Measurements from ENCODE around the gene ASPHD2.

DNA sequence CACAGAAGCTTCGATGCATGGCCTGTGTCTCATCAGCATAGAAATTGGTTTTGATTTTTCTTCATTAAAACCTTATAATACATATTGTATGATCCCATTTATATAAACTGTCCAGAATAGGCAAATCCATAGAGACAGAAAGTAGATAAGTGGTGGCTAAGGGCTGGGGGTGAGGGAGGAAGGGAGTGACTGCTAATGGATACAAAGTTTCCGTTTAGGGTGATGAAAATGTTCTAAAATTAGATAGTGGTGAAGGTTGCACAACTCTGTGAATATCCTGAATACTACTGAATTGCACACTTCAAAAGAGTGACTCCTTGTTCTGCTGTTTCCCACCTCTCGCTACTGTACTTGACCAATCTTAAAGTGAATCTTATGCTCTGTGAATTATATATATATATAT, 16.1 kb downstream of the UPB1 start:
- PRO-cap = no peak
- RAMPAGE, long total RNA, 2 experiments = no peak in any of the 2 experiments

DNA sequence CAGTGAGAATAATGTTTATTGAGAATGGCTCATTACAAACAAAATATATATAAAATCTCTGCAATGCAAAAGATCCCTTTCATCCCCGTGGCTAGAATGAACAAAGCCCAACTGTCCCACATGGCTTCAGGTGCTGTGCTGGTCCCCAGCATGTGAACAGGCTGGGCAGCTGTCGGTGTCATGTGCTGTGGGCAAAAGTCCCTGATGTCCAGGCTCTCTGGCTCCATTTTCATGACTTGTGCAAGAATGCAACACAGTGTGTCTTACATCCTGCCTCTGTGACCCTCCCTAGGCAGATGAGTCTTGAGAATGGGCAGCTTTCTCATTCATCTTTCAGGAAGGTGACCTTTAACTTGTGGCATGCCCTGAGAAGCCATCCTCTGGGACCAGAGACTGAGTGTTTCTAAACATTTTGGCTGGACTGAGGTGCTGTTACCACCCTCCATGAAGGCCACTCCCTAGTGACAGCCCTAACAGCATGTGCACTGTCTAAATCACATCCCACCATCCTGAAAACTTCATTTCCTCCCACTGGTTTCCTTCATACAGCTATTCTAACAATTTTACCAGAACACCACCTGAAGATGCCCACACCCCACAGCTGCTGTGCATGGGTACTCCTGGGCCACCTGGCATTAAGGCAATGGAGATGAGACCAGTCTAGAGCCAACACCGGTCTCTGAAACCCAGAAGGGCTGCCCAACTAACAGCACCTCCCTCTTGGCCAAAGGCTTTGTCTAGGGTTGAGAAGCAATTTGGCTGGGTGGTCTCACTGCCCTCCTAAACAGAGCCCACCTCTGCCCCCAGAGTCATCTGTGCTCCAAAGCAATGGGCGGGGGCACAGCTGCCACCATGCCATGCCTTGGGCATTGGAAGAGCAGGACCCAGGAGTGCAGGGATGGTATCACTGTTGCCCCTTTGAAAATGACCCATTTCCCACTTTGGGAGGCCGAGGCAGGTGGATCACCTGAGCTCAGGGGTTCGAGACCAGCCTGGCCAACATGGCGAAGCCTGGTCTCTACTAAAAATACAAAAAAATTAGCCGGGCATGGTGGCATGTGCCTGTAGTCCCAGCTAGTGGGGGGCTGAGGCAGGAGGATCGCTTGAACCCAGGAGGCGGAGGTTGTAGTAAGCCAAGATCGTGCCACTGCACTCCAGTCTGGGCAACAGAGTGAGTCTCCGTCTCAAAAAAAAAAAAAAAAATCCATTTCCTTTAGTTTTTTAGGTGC, 14.1 kb downstream of the GUCD1 start:
- PRO-cap = no peak
- RAMPAGE, long total RNA, 2 experiments = no peak in any of the 2 experiments

DNA sequence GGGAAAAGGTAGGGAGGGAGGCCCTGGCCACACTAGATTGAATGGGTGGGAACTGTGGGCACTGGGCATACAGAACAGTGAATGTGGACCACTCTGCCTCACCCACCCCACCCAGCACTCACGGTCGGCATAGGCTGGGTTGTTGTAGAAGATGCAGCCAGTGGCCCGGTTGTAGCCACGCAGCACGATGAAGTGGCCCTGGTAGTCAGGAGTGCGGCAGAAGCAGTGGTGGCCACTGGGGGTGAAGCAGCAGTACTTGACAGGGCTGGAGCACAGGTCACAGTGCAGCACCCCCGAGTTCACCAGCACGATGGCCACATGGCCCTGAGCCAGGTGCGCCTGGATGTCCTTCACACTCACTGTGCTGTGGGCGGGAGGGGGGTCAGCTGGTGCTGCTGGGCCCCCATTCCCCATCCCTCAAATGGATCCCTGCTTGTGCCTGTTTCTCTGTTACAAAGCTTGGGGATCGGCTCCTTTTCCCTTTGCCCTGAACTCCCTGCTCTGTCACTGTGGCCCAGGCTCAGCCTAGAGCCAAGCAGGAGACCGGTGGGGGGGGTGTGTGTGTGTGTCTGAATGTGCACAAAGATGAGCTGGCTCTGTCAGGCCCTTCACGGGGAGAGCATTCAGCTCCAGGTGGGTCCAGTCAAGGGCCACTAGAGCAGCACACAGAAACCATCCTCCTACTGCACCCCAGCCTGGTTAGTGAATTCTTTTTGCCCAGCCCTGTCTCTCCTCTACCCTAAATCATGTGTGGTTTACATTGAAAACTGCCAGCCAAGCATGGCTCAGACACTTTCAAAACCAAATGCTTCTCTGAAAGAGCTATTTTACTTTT, 11.0 kb downstream of the GUCD1 start:
- PRO-cap = no peak
- RAMPAGE, long total RNA, 2 experiments = no peak in any of the 2 experiments

DNA sequence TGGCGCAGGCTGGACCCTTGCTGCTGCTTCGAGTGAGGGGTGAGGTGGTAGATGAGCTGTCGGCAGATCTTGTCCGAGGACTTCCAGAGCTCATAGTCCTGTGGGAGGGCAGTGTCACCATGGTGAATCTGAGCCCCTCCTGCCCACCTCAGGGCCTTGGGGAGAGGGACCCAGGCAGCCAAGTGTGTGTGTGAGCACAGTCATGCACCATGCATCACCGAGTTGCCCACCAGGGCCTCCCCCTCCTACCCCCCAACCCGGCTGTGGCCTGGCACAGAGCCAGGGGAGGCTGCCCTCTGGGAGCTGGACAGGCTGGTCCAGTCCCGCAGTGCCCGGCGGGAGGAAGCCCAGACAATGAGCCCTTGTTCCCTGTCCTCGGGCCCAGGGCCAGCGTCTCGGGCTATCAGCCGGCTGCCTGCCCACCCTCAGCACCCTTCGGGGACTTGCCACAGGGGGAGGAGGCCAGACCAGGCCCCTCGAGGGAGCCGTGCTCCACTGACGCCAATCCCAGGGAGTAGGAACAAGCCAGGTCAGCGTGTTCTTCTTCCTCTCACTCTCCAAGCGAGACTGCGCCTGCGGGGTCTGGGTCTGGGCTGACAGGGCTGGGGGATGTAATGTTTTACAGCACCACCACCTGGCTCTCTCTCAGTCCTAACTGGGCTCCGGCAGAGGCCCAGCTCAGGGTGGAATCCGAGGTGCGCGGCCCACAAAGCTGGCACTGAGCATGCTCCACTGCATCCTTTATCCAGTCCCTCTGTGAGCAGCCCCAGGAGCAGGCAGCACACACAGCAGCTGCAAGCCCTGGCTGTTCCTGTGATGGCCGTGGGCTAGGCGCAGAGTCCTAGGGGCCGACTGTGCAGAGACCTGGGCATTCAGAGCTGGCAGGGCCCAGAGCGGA, 4.4 kb downstream of the LRRC75B start:
- PRO-cap = unidirectional peak, plus-strand start at position 748 of the sequence
- RAMPAGE, long total RNA, 2 experiments = no peak in any of the 2 experiments

DNA sequence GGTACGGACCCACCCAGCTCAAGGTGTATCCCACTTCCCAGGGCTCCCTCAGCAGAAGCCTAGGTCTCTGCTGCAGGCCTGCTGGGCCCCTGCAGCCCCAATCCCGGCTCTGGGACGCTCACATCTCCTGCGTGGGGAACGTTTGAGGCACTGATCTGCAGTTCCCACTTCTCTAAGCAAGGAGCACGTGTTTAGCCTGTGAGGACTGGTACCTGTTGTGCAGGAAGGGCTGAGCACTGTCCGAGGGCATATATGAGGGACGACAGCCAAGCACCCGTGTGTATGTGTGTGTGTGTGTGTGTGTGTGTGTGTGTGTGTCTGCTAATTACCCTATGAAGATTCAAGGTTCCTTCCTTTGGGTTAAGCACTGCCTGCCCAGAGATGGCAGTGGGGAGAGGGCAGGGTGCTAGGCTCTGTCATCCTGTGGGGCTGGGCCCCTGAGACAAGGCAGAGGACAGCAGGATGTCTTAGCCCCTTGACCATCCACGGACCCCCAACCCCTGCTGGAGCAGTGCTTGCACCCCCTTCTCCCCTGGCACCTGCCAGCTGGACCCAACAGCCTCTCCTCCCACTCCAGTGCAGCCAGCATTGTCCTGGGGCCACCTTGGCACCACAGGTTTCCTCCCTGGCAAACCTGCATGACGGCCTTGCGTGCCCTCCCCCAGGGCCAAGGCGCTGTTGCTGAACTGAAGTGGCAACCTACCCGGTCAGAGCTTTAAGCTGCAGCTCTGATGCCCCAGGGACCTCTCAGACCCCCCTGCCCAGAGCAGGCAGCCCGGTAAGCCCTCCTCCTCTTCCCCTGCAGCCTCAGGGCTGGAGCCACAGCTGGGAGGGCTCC, 1.5 kb upstream of the LRRC75B start:
- PRO-cap = no peak
- RAMPAGE, long total RNA, 2 experiments = start-site peak on the plus strand in 1 of 2 experiments, centred at position 686 of the sequence, 76 reads per replicate

GRCh38 chr22:24686670-24686983, 83.6 kb downstream of the GGT1 start:
- PRO-cap = no peak
- RAMPAGE, long total RNA, 2 experiments = no peak in any of the 2 experiments

DNA sequence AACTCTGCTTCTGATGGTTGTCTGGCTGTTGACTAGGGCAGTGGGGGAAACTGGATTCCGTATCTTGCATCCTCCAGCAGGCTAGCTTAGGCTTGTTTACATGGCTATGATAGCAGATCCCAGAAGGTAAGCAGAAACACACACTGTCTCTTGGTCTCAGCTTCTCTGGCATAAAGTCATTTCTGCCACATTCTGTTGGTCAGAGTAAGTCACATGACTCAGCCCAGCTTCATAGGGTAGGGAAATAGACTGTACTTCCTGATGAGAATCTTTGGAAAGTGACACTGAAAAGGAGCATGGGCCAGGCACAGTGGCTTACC, 19.3 kb downstream of the LHFPL7 start:
- PRO-cap = no peak
- RAMPAGE, long total RNA, 2 experiments = no peak in any of the 2 experiments

- PRO-cap = no peak
- RAMPAGE, long total RNA, 2 experiments = no peak in any of the 2 experiments
Observed at GRCh38 chr22:24965913-24966849, 13.7 kb downstream of the KIAA1671 start.

- PRO-cap = no peak
- RAMPAGE, long total RNA, 2 experiments = no peak in any of the 2 experiments
Observed at GRCh38 chr22:25401978-25402911, 162.2 kb upstream of the GRK3 start.

DNA sequence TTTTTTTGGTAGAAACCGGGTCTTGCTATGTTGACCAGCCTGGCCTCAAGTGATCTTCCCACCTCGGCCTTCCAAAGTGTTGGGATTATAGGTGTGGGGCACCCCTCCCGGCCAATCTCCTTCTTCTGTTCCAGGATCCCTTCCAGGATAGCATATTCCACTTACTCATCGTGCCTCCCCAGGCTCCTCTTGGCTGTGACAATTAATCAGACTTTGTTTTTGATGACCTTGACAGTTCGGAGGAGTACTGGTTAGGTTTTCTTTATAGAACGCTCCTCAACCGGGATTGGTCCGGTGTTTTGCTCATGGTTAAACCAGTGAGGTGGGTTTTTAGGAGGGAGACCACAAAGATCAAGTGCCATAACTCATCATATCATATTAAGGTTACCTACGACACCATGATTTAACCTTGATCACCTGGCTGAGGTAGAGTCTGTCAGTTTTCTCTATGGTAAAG, 25.2 kb upstream of the GRK3 start:
- PRO-cap = unidirectional peak, plus-strand start at position 288 of the sequence
- RAMPAGE, long total RNA, 2 experiments = no peak in any of the 2 experiments

- PRO-cap = no peak
- RAMPAGE, long total RNA, 2 experiments = no peak in any of the 2 experiments
Observed at GRCh38 chr22:25656429-25657241, 85.4 kb upstream of the MYO18B start.

GRCh38 chr22:25697835-25698327, 44.1 kb upstream of the MYO18B start:
- PRO-cap = no peak
- RAMPAGE, long total RNA, 2 experiments = start-site peak on the plus strand in 1 of 2 experiments, at chr22:25697973-25698057 at its widest, 20 reads per replicate

GRCh38 chr22:25717873-25718860, 23.8 kb upstream of the MYO18B start:
- PRO-cap = no peak
- RAMPAGE, long total RNA, 2 experiments = no peak in any of the 2 experiments

- PRO-cap = no peak
- RAMPAGE, long total RNA, 2 experiments = no peak in any of the 2 experiments
Observed at GRCh38 chr22:25753010-25753813, 11.2 kb downstream of the MYO18B start.

- PRO-cap = no peak
- RAMPAGE, long total RNA, 2 experiments = no peak in any of the 2 experiments
Observed at GRCh38 chr22:25945855-25946108, 203.8 kb downstream of the MYO18B start.

DNA sequence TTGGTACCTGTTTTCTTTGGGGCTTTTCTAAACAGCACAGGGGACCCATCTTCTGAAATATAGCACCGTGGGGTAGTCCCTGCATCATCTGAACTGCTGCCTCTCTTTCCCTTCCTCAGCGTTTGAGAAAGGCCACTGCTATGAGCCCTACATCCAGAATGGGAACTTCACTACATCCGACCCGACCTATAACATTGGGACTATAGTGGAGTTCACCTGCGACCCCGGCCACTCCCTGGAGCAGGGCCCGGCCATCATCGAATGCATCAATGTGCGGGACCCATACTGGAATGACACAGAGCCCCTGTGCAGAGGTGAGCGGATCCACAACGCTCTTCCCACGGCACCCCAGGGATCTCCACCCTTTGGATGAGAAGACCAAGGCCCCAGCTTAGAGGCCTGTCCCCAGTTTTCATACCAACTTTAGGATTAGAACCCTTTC, 117.4 kb upstream of the ASPHD2 start:
- PRO-cap = unidirectional peak, minus-strand start at position 190 of the sequence
- RAMPAGE, long total RNA, 2 experiments = no peak in any of the 2 experiments

- PRO-cap = bidirectional peak, plus-strand start at chr22:26428940, minus-strand start at chr22:26428949; bidirectional peak, plus-strand start at chr22:26429281, minus-strand start at chr22:26429156
- RAMPAGE, long total RNA, 2 experiments = no peak in any of the 2 experiments
Observed at GRCh38 chr22:26428741-26429788, at the start of gene ASPHD2. Gene ASPHD2, plus strand, starts transcription at chr22:26429260.

DNA sequence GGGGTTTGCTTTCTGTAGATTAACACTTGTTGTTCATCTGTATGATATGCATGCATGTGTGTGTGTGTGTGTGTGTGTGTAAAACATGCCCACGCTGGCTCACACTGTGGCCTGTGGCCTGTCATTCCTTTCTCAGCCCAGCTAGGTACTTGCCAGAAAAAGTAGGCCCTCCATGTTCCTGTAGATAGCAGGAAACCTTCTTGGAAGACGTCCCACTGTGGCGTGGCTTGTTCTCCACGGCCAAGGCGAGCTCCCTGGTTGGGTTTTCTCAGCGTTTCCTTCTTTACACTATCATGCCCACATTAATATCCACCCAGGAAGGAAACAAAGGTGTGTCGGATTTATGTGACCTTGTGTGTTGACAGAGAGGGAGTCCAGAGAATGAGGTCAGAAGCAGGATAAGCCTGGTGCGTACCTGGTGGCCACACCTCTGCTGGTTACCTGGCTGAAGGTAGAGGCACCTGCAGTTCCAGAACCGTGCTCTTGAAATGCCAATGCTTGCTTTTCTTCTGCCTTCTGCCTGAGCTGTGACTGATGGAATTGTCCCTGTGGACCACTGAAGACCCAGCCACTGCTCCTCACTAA, 7.8 kb downstream of the ASPHD2 start:
- PRO-cap = bidirectional peak, plus-strand start at position 466 of the sequence, minus-strand start at position 280 of the sequence
- RAMPAGE, long total RNA, 2 experiments = no peak in any of the 2 experiments

GRCh38 chr22:26527532-26528337, 15.5 kb upstream of the TFIP11 start:
- PRO-cap = no peak
- RAMPAGE, long total RNA, 2 experiments = no peak in any of the 2 experiments

GRCh38 chr22:26534871-26535861, 22.9 kb upstream of the TFIP11 start:
- PRO-cap = no peak
- RAMPAGE, long total RNA, 2 experiments = no peak in any of the 2 experiments